HT-29 (cell line): ENCODE results near the genes XPA and ANP32B.

- RAMPAGE, long total RNA = no peak
These were observed 92.9 kb upstream of the CCDC180 start for GRCh38 chr9:97214372-97215084.

GRCh38 chr9:97221039-97222085 is 86.1 kb upstream of the CCDC180 start:
- RAMPAGE, long total RNA = no peak

GRCh38 chr9:97222086-97222958 is 85.1 kb upstream of the CCDC180 start:
- RAMPAGE, long total RNA = no peak

DNA sequence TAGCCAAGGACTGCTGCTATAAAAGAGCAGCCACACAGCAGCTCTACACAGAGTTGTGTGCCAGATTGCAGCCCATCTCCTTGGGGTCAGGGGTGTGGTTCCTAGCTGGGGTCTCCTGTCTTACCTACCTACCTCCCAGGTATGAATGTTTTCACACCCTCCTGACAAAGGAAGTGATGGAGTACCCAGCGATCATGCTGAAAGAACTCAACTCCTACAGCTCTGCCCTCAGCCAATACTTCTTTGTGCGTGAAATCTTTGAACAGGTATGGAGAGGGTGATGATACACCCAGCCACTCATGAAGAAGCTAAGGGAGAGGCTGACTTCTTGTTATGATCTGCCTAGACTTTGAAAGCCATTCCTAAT is 20.4 kb downstream of the CCDC180 start:
- RAMPAGE, long total RNA = no peak

- RAMPAGE, long total RNA = no peak
These were observed 5.2 kb upstream of the TDRD7 start for GRCh38 chr9:97406673-97407151.

GRCh38 chr9:97501342-97501575 is 207 bp upstream of the TMOD1 start:
- RAMPAGE, long total RNA = no peak

GRCh38 chr9:97510525-97511505 is 9.3 kb downstream of the TMOD1 start:
- RAMPAGE, long total RNA = no peak

DNA sequence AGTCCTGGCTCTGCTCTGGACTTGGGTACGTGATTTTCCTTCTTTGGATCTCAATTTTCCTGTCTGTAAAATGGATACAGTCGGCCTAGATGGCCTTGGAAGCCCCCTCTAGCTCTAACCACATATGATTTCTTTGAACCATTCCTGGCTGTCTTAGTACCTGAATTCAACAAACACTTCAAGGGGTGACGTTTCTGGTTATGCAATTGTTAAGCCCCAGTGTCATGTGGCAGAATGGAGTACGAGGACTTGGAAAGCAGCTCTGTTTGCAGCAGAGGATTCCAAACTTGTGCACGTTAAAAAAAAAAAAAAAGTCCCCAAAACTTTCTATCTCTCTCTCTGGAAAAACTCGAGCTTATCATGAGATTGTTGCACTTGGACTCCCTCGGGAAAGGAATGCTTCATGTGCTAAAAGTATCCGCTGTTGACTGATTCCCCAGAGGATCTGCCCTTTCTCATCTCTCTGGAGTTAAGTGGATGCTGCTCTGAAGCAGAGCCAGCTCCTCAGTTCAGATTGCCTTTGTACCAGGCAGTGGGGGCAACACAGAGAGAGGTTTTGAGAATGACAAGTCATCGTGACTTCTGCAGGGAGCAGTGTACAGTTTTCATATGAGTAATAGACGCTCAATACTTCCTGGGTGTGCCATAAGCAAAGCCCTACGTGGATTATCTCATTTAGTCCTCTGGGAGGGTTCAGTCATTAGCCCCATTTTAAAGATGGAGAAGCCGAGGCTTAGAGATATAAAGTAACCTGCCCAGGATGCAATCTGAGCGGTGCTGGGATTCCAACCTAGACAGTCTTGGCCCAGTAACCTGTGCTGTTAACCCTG is 28.0 kb downstream of the TMOD1 start:
- RAMPAGE, long total RNA = no peak

DNA sequence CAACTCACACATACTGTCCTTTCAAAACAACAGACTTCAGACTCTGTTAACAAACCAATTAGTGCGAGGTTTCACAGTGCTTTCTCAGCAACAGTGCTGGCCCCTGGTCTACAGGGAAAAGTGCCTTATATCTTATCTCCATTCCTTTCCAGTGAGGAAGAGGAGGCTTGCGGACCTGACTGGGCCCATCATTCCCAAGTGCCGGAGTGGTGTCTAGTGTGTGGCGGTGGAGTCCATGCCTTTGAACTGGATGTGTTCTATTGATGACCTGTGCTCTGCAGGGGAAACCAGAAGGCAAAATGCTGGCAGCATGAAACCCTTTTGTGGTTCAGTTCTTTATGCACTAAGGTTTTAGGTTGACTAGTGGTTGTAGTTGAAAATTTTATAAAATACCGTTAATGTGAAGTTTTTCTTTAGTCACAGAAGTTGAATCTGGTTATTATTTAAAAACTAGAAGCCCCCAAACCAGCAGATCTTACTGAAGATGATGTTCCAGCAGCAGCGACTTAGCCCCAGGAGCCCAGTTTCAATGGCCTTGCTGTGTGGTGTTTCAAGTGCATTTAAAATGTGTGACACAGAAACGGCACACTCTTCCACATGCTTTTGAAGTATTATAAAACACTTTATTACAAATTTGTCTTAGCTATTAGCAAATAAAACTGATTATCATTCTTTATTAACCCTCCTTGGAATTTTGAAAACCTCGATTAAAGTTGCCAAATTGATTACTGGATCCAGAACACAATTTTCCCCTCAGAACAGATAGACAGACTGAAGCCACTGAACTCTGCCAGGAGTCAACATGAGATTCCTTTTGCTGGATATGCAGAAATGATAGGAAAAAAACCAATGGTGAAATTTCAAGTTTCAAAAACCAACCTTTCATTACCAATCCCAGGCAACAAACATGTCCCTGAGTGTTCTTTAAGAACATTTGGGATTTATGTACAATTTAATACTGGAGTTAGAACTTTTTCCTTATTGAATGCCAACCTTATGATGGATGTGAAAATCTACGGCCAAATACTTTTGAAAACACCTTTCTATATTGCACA is 33.4 kb downstream of the TSTD2 start:
- RAMPAGE, long total RNA = no peak

DNA sequence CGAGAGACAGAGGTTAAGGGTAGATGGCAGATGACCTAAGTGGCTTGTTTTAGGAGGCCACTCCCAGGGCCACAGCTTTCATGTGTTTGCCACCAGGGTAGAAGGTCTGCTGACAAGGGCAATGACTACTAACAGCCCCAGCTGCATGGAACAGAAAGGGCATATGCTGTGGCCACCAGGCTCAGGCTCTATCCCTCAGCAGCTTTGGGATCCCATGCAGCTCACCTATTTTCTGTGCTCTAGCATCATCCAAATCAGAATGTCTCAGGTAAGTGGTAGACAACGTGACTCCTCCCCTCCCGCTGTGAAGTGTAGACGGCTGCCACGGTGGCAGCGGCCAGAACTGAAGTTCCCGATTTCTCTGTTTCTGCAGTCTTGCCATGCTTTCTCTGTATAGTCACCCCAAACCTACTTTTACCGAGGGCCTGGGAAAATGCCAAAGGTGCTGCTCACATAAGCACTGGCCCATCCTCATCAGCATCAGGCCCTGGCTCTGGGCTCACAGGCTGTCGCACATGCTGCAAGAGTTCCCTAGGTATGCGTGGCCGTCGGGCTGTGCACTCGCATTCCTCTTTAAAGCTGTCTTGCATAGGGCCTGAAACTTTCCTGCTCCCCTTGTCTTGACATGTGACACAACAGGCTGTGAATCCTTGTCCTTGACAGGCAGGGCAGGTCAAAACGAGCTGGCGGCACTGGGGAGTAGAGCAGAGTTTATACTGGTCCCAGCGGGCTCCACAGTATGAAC is 31.0 kb downstream of the TSTD2 start:
- RAMPAGE, long total RNA = no peak

DNA sequence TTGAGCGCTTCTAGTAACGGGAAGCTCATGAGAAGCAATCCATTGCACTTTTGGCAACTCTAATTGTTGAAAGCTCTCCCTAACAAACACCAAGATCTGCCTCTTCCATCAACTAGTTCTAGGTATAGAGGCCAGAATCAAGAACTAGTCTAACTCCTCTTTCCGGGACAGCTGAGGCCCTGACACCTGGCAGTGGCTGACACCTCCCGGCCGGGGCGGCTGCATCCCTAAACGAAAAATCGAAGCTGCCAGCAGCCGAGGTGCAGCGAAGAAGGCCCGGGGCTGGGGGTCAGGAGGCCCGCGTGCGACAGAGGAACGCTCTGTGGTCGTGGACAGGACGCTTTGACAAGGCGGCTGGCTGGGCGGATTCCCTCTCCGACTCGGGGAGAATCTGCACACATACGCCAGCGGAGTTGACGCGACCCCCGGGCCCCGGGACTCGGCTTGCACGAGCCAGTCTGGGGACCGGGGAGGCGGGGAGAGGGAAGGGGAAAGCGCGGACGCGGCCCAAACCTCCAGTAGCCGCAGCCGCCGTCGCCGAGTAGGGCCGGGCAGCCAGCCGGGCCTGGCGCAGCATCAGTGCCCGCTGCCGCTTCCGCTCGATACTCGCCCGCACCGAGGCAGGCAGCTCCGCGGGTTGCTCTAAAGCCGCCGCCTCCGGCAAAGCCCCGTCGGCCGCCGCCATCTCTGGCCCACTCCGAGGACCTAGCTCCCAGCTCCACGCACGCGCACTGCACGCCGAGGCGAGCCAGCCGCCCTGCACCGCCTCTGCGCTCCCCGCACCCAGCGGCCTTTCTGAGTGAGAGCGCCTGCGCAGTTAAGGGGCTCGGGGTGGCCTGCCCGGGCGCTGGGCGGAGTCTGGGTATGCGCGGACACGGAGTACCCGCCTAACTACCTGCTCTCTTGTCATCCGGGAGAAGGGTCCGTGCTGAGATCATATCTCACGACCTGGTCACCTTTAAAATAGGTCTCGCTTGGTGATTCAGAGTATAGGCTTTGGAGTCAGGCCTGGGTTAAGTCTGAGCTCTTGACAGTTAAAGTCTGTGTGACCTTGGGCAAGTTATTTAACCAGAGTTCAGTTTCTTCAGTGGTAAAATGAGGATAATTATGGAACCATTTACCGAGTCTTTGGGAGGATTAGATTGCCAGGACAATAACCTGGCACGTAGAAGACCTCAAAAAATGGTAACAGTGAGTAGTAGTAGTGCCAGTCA is at the start of gene XPA:
XPA (minus strand) TSS at position 733 of the 1,214 bp plus-strand sequence.
- RAMPAGE, long total RNA = no peak

DNA sequence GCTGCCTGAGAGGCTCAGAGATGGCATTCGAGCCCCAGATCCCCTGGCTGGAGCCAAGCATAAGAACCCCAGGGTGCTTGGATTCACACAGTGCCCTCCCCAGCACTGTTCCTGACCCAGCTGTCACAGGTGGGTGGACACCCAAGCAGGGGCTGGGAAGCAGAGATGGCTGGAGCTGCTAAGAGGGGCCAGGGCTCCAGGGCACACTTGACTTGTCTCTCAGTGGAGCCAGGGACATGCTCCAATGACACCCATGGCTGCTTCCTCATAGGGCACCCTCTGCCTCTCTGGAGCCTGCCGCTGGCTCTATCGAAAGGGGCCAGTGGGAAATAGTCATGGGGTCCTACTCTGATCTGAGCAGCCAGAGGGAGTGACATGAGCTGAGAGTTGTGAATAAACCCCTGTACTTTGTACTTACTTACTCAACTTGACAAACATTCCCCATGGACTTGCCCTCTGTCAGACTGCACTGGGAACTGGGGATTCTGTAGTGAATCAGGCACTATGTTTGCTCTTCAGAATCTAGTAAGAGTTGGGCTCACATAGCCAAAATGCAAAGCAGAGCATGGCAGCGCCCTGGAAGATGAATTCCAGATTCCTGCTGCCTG is 62.7 kb upstream of the XPA start:
- RAMPAGE, long total RNA = no peak

DNA sequence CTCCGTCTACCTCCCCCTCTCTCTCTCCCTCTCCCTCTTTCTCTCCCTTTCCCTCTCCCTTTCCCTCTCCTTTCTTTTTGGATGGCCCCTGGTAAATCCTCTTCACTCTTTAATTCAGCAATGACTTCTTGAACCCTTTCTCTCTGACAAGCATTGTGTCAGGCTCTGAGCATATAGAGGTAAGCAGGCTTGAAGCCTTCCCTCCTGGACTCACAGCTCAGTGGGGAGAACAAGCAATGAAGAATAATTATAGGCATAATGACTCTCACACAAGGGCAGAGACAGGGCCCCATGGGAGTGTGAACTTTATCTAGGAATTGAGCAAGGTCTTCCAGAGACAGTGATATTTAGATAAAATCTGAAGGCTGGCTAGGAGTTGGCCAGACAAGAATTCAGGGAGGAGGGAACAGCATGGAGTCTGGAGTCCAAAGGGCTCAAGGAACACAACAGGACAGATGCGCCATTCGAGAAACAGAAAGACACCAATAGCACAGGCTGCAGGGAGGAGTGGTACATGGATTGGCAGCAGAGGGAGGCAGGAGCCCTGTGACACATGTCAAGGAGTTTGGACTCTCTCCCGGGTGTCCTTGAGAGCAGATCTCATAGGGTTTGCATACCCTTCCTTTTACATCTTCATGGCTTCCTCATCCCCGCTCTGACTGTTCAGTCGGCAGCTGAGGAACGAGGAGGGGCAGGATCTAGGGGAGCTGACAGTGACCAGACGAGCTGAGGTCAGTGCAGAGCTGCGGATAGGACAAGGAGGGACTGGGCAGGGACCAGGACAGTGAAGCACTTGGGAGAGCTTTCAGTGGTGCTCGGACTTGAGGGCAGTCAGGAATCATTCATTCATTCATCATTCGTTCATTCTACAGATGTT is 63.9 kb upstream of the XPA start:
- RAMPAGE, long total RNA = no peak

DNA sequence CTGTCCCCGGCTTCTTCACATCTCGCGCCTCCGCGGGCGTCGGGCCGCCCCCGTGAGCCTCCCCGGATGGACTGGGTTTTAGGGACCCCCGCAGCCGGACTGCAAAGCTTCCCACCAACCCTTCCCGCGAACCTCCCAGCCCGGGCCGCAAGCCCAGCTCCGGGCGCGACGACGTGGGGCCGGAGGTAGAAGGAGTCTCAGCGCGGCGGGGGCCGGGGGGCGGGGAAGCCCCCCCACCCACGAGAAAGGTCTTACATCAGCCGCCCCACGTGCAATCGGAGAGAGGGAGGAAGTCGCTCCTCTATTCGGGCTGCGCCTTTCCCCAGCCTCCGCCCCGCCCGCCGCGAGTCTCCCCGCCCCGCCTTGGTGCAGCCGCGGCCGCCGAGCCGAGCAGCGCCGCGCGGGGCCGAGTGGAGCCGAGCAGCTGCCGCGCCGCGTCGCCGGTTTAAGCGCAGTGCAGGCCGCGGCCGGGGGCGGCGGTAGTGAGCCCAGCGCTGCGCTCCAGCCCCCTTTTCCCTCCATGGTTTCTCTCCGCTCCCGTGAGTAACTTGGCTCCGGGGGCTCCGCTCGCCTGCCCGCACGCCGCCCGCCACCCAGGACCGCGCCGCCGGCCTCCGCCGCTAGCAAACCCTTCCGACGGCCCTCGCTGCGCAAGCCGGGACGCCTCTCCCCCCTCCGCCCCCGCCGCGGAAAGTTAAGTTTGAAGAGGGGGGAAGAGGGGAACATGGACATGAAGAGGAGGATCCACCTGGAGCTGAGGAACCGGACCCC is at the start of gene ANP32B:
ANP32B (plus strand) TSS at position 510 of the 771 bp plus-strand sequence.
- RAMPAGE, long total RNA = no peak

DNA sequence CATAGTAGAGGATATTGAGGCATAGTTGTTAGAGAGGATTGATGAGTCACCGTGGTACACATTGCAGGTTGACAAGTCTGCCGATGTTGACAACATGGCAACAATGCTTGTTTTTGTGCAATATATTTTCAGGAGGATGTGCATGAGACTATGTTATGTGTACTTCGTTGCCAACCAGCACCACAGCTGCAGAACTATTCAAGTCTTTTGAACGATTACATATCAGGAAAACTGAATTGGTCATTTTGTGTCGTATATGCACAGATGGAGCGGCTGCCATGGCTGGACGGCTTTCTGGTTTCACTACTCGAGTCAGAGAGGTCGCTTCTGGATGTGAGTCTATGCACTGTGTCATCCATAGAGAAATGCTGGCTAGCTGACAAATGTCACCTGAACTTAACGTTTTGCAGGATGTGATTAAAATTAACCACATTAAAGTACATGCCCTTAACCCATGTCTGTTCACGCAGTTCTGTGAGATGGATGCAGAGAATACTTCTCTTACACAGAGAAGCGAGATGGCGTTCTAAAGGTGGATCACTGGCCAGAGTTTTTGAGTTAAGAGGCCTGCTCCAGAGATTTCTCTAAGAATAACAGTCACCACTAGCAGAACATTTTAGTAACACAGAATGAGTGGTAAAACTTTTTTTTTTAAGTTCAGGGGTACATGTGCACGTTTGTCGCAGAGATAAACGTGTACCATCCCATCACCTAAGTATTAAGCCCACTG is 24.4 kb downstream of the ANP32B start:
- RAMPAGE, long total RNA = no peak

GRCh38 chr9:98046855-98047360 is 9.6 kb upstream of the NANS start:
- RAMPAGE, long total RNA = no peak

- RAMPAGE, long total RNA = no peak
These were observed 27.2 kb downstream of the NANS start for GRCh38 chr9:98083672-98084101.

- RAMPAGE, long total RNA = no peak
These were observed 26.9 kb downstream of the TRIM14 start for GRCh38 chr9:98092100-98092444.

GRCh38 chr9:98101679-98102324 is 17.2 kb downstream of the TRIM14 start:
- RAMPAGE, long total RNA = no peak

DNA sequence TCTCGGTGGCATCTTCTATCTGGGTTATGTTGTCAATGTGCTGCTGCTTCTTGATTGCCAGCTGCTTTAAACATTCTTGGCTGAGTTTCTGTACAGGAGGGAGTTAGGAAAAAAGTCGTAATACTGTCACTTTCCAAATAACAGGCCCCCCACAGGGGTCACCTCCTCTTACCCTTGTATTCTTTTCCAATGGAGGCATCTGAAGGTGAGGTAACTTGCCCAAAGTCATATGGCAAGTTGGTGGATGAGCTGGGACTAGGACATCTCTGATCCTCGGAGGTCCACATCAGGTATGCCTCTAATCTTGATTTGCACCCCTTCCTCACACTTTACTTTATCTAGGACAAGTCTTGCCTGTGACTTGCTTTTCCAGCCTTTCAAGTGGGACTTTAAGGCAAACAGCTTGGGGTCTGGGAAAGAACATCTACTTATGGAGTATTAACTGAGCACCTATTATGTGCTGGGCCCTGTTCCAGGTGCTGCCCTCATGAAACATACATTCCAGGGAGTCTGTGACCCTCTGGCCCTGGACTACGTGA is 9.1 kb downstream of the TRIM14 start:
- RAMPAGE, long total RNA = no peak